Osteoblast (primary cell): ENCODE results near the genes RACGAP1, GPD1 and DAZAP2.

DNA sequence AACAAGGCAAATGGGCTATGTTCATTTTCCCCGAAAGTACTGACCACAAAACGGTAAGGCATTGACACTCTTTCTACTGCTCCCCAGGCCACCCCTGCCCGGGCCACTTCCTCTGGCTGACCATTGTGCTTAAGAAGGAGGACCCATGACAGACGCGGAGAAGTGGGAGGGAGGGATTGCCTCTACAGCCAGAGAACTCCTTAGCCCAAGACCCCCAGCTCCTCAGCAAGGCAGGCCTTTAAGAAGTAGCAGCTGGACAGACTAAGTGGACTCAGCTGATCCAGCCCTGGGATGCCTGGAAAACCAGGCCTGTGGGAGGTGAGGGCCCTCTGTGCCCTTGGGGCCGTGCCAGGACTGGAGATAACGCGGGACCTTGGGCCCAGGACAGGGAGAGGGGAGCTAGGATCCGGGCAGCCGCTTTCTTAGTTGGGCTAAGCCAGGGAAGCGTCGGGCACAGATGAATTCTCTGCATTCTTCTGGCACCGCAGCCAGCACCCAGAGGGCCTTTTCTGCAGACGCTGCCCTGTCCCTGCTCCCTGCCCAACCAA is 1.0 kb downstream of the NCKAP5L start:
- CAGE, long polyA plus RNA = no peak
- RRBS = no CpG with 5 or more reads among the region's 14 CpGs

DNA sequence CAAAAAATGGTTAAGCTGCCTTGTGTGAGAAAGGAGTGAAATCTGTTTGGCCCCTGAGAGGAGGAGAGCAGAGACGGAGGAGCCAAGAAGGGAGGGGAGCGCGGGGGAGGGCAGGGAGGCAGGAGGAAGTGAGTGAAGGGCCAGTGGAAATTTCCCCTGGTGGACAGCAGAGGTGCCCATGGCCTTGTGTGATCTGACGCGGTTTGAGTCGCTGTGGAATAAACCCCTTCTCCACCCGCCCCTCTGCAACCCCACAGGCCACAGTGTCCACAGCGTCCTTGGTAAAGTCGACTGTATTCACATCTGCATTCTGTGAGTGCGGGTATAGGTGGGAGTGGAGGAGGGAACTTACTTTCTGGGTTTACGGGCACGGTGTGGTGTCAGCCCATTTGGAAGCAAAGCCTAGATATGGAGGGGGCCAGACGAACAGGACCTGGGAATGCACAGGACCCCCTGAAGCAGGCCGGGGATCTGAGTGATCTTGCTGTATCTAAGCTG is 474 bp upstream of the AQP6 start:
- CAGE, long polyA plus RNA = no peak
- RRBS = no CpG with 5 or more reads among the region's 14 CpGs

DNA sequence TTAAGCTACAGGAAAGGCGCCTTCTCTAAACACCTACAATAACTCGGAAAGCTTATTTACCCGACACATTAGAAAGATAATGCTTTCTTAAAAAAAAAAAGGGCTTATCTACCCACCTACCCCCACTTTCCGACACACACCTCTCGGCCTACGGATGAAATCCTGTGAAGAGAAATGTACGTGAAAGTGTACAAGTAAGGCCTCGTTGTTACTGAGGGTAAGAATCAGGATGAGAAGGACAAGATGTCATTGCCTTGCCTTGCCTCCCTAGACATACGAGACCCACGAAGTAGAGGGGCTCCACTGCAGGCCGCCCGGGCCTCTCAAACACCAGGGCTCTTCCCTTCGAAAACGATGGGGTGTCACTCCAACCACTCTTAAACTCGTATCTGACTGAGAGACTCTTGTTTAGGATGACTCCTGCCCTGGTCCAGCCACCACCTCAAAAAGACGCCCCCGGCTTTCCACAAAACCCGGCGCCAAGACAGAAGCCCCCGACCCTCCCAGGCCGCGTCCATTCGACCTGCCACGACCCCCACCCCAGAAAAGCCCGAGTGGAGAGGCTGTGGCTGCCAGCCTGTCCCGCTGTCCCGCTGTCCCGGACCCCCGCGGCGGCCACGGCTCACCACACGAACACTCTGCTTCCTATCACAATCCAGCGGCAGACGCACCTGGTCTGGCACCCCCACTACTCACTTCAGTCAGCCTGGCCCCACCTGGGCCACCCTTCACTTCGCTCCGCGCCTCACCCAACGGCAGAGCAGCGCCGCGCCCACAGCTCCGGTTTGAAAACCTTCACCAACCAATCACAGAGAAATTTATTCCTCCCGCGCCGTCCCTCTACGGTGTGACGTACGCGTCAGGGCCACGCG is at the start of gene RACGAP1:
TSS of gene RACGAP1 (minus strand) at position 793 of the 872 bp plus-strand sequence.
- CAGE, long polyA plus RNA = no peak
- RRBS = no CpG with 5 or more reads among the region's 52 CpGs

DNA sequence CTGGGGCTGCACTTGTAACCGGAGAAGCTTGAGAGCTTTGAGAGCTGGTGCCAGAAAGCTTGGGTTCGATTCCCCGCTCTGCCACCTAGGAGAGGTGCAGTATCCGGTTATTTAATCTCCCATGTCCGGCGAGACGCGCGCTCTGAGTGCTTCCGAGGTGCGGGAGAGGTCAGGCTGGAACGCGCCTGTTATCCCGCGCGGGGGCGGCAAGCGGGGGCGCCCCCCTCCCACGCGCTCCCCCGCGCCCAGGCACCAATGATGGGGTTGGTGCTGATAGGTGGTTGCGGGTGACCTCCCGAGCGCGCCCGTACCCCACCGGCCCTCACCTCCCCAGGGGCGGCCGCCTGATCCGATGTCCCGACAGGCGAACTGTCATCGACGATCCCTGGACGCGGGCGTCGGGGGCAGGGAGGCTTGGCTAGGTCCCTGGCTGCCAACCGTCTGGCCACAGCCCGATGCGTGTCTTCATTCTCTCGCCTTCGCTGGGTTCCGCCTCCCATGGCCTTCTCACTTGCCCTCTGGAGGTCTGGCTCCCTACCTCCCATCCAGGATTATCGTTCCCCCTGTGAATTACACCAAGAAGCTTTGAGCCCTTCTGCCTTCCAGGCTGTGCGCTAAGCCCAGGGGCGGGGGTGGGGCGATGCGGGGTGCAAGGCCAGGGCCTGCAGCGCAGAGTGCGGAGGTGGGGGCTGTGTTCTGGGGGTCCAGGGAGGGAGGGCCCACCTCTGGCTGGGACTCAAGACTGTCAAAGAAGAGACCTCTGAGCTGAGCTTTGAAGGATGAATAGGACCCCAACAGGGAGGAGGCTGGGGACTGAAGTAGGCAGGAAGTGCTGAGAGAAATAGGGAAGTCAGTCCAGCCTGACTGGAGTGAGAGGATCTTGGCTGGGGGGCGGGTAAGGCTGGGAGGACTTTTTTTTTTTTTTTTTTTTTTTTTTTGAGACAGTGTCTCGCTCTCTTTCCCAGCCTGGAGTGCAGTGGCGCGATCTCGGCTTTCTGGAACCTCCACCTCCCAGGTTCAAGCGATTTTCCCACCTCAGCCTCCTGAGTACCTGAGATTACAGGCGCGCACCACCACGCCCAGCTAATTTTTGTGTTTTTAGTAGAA is 7.7 kb upstream of the RACGAP1 start:
- CAGE, long polyA plus RNA = no peak
- RRBS = 47% methylated on average over 3 of the region's 62 CpGs

DNA sequence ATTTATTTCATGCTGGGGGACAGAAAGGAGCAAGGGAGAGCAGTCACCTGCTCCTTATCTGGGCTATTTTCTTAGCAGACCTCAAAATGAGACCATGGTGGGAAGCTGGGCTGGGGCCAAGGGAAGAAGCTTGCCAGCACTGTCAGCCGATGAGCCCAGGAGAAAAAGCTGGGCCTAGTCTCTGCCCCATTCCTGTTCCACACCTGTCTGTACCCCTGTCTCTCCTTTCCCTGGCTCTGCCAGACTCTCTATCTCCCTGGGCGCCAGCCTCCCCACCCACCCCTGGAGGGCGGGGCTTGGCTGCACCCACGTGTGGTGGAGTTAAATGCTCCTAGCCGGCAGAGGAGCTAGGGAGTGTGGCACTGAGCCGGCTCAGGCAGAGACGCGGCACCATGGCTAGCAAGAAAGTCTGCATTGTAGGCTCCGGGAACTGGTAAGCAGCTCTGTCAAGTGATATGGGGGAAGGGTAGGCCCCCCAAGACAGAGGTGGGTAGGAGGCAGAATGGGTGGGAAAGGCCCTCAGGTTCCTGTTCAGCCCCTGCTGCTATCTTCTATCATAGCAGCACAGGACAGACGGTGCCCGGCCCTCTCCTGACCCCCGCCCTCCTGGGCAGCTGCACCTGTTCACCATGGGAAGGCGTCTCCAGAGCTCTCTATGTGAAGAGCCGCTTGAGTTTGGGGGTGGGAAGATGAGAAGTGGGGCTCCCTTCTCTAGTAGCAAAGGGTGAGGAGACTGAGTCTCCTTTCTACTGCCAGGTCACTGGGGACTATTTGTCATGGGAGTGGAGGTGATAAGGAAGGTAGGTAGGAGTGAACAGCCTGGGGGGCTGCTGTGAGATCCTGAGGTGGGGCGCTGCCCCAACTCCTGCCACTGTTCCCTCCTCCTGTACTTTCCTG is at the start of gene GPD1:
TSS of gene GPD1 (plus strand) at position 350 of the 897 bp plus-strand sequence.
- CAGE, long polyA plus RNA = no peak
- RRBS = 17% methylated on average over 4 of the region's 15 CpGs

GRCh38 chr12:50112366-50112843 is 369 bp downstream of the COX14 start:
- CAGE, long polyA plus RNA = no peak
- RRBS = no CpG with 5 or more reads among the region's 20 CpGs

- CAGE, long polyA plus RNA = start-site peak on the minus strand at chr12:50222566-50222658, 4,220 and 2,273 reads in 2 replicates
- RRBS = no CpG with 5 or more reads among the region's 13 CpGs
Observed at GRCh38 chr12:50221870-50223033, 55.1 kb upstream of the CERS5 start.

GRCh38 chr12:50271854-50272260 is 11.5 kb downstream of the LIMA1 start:
- CAGE, long polyA plus RNA = no peak
- RRBS = no CpG with 5 or more reads among the region's 2 CpGs

- CAGE, long polyA plus RNA = no peak
- RRBS = no CpG with 5 or more reads among the region's 3 CpGs
Observed at GRCh38 chr12:50277138-50277868, 6.0 kb downstream of the LIMA1 start.

DNA sequence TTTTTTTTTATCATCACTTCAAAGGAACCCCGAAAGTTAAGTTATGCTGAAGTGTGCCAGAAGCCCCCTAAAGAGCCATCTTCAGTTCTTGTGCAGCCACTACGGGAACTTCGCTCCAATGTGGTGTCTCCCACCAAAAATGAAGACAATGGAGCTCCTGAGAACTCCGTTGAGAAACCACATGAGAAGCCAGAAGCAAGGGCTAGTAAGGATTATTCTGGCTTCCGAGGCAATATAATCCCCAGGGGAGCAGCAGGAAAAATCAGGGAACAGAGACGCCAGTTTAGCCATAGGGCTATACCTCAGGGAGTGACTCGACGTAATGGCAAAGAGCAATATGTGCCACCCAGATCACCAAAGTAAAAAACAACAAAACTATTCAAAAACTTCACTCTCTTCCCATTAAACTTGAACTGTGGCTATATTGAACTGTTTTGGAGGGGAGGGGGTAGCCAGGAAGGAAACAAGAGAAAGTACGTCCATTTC is 29.2 kb upstream of the DIP2B start:
- CAGE, long polyA plus RNA = no peak
- RRBS = no CpG with 5 or more reads among the region's 9 CpGs

GRCh38 chr12:50522331-50522778 is 17.6 kb downstream of the DIP2B start:
- CAGE, long polyA plus RNA = no peak
- RRBS = no CpG with 5 or more reads among the region's 4 CpGs

GRCh38 chr12:50568536-50569387 is 64.0 kb downstream of the DIP2B start:
- CAGE, long polyA plus RNA = no peak
- RRBS = no CpG with 5 or more reads among the region's 2 CpGs

DNA sequence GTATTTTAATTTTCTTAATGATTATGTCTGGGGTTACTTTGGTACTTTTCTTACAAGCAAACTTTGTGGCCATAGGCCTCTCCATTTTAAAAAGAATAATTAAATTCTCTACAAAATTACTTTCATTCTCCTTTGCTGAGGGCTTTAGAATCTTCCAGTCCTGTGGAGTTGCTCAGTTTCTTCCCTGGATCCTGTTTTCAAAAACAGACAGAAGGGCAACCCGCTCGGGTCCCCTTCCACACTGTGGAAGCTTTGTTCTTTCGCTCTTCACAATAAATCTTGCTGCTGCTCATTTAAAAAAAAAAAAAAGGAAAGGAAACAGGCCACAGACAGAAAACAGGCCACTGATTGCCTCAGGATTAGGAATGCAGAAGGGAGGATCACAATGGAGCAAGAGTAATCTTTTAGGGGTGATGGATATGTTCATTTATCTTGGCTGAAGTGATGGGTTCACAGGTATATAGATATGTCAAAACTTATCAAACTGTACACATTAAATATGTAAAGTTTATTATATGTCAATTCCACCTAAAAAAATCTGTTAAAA is 2.0 kb upstream of the METTL7A start:
- CAGE, long polyA plus RNA = no peak
- RRBS = no CpG with 5 or more reads among the region's 3 CpGs

GRCh38 chr12:50926858-50927238 is 2.0 kb downstream of the METTL7A start:
- CAGE, long polyA plus RNA = no peak
- RRBS = no CpG with 5 or more reads among the region's 4 CpGs

DNA sequence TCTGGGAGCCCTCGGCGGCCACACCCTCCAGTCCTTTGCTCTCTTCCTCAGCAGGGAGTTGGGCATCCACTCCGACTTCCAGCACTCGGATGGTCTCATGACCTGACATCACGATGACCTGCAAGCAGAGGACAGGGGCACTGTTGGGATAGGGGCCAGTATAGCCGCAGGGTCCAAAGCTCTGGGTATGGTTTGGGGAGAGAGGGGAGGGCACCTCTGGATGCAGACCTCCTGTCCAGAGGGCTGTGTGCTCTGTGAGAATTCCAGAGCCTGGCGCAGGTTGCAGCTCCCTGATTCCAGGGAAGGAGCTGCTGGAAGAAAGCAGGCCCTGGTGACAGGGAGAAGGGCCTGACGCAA is 13.6 kb downstream of the POU6F1 start:
- CAGE, long polyA plus RNA = no peak
- RRBS = no CpG with 5 or more reads among the region's 8 CpGs

GRCh38 chr12:51238420-51239381 is at the start of gene DAZAP2:
DAZAP2 (plus strand) TSS chr12:51238826.
- CAGE, long polyA plus RNA = start-site peak on the plus strand at chr12:51238821-51238899, 749 and 720 reads in 2 replicates
- RRBS = 2% methylated on average over 24 of the region's 78 CpGs

- CAGE, long polyA plus RNA = no peak
- RRBS = no CpG with 5 or more reads among the region's 8 CpGs
Observed at GRCh38 chr12:51242065-51242780, 3.6 kb downstream of the DAZAP2 start.

DNA sequence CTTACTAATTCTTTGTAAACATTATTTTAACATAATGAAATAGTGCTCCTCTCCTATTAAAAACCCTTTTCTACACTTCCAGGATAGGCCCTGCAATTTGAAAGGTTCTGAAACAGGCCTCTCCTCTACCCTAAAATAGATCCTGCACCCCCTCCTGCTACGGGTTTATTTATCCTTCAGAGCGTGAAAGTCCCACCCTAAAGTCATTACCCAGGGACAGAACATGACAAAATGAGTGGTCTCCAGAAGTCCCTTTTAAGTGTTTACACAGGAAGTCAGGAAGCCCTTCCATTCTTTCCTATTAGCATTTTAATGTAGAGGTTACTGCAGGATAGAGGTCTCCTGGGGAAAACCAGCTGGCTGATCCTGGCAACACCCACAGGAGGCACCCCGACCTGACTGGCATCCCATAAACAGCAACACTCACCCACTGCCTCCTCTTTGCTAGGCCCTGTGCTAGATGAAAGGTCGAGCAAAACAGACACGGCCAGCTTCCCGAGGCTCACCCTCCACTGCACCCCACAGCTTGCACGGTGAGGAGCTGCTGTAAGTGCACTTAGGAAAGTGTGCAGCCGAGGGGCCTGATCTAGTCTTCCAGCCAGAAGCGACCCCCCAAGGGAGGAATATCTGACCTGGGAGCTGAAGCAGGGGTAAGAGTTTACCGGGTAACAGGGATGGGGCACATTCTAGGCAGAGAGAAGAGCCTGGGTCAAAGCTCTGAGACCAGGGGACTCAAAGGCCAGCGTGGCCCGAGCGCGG is 8.9 kb downstream of the DAZAP2 start:
- CAGE, long polyA plus RNA = no peak
- RRBS = no CpG with 5 or more reads among the region's 14 CpGs

- CAGE, long polyA plus RNA = no peak
- RRBS = 2% methylated on average over 29 of the region's 53 CpGs
Observed at GRCh38 chr12:51269303-51270020, 753 bp downstream of the SMAGP start.

GRCh38 chr12:51591559-51592090 is 592 bp downstream of the SCN8A start:
- CAGE, long polyA plus RNA = no peak
- RRBS = 2% methylated on average over 10 of the region's 23 CpGs